Parotid gland (tissue), 1 donor: ENCODE data around the gene C16orf74.

GRCh38 chr16:85334637-85335153 is 222.4 kb upstream of the CIBAR2 start:
- PRO-cap: no peak

GRCh38 chr16:85335576-85335740 is 223.2 kb upstream of the CIBAR2 start:
- PRO-cap: no peak

GRCh38 chr16:85355248-85355752 is 243.0 kb upstream of the CIBAR2 start:
- PRO-cap: no peak

DNA sequence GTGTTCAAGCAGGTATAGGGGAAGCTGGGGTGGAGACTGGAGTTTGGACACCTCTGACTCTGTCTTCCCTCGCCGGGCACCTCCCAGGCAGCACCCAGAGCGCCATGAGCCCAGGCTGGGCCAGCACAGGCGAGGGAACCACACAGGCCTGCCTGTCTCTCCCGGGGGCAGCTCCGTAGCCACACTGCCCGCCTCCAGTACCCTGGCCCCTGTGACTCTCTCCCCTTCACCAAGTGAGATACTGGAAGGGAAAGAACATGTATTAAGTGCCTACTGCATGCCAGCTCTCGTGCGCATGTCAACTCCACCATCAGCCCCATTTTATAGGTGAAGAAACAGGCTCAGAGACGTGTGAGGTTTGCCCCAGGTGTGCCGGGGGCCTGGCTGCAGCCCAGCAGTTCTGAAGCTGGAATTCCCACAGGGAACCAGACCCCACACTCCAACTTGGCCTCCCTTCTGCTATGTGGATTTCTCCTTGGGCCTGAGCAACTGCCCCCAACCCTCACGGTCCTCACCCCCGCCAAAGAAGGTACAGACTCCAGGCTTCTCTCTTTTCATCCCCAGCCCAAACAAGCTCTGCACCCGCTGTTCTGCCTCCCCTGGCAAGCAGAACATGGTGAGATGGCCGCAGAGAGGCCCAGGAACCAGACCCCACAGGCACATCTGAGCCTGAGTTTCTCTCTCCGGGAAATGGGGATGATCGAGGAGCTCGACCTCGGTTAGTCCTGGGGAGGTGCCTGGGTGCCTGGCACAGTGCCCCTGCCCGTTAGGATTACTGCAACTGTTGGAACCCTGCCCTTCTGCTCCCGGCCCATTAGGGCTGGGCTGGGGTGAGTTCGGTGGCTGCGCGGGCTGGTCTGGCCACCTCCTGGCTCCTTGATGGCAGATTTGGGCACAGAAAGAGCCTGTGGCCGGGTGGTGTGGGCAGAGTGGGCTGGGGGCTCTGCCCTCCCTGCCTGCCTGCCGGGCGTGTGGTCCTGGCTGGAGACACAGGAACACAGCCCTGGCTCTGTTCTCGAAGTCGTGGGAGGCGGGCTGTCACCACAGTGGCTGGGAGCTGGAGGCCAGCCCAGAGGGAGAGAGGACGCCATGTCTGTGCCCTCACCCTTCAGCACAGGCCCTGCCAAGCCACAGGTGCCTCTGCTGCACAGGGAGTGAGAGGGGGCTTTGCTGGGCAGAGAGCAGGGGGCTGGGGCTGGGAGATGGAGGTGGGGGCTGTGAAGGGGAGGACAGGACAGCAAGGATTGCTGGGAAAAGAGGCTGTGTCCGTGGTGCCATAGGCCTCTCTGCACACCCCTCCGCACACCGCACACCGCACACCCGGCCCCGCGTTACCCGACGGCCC is 237.1 kb upstream of the GSE1 start:
- PRO-cap: no peak

DNA sequence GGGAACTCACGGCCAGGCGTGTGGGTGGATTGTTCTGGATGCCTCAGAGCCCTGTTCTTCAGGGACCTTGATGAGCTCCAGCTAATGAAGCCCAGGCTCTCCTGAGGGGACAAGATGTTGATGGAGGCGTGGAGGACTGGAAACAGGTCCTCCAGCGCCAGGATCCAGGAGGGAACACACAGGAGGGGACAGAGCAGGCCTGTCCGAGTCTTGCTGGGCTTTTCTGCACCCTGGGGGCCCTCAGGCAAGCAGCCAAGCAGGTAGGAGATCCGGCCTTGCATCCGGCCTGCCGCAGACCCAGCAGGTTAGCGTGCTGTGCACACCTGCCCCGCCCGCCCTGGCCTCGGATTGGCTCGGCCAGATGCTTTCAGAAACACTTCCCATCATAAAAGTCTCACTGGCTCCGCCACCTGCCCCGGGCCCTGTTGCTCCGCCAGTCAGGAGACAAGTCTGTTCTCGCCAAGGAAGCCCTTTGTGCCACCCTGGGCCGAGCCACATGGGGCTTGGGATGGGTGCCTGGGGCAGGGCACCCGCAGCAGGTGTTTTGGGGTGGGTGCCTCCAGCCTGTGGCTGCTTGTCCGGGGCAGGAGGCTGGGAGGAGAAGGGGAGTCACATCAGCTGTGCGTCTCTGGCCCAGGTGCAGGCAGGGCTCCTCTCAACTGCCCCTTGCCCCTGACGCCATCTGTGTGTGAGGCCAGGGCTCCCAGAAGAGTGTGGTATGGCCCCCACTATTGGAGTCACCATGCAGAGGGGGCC is 228.3 kb upstream of the GSE1 start:
- PRO-cap: no peak

DNA sequence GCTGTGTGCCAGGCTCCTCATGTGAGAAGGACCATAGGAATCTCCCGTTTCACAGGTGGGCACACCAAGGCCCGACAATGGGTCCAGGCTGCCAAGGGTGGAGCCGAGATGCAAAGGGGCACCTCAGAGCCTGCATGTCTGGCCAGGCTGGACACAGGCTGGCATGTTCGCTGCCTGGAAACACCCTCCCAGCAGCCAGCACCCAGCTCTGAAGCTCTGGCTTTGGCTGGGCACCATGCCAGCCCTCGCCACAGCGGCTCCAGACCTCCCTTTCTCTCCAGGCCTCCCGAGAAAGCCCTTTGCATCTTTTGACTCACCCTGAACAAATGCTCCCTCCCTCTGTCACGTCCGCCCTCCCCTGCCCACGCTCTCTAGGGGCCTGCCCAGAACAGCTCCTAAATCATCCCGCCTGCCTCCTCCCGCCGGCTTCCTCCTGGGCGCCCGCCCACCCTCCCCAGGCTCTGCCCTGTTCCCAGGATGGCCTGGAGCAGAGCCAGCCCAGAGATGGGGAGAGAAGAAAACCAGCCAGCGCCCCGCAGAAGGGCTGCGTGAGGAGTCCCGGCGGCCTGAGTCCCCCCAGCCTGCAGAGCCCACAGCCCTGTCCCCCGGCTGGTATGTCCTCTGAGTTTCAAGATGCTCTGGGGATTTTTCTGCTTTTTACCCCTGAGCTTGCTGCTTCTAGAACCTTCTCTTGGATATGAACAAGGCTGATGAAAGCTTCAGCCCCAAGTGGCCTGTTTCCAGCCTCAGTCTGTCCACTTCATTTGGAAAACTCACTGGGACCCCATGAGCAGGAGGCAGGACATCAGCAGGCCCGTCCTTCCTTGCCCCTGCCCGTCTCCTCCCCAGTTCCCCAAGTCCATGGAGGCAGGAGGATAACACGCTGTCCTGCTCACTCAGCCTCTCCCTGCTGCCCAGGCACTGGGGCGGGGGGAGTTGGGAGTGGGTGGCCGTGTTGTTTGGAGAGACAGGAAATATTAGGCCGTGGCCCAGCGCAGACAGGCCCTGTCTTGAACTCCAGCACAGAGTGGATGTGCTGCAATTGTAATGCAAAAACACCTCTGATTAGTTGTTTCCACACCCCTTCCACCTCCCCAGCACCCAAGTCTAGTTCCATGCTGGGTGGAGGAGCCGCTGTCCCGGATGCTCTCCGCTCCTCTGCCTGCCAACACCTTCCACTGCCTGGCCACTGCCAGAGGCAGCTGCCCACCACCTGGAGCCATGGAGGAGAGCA is 217.3 kb upstream of the GSE1 start:
- PRO-cap: no peak

GRCh38 chr16:85517915-85518342 is 95.2 kb upstream of the GSE1 start:
- PRO-cap: no peak

- PRO-cap: no peak
Observed at GRCh38 chr16:85537731-85538355, 75.3 kb upstream of the GSE1 start.

DNA sequence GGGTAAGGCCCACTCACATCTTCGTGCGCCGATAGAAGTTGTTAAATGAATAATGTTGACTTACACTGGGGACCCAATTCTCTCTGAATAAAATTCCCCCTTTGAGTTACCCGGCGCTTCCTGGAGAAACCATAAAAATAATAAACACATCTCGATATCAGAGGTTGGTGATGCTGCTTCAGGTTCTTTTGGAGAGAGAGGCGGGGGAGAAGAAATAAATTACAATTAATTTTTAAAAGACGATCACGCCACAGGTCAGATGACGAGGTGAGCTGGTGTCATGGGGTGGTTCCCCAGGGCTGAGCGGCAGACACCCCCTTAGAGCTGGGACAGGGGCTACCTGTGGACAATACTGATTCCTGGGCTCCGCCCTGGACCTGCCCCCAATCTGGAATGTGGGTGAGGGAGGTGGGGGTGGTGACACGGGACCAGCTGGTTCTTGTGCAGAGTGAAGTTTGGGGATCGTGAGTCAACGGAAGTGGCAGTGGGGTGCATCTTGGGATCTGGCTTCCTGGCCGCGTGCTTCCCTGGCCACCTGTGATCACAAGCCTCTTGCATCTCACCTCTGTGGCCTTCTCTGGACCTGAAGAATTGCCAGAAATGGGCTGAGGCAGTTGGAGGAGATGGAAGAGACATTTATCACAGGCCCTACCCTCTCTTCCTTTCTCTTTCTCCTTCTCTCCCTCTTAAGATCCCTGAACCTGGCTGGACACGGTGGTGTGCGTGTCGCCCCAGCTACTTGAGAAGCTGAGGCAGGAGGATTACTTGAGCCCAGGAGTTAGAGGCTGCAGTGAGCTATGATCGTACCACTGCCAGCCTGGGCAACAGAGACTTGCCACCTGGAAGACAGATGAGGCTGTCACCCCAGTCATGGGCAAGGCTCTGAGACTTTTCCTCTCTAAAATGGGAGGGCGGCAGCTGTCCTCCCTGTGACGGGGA is 13.8 kb upstream of the GSE1 start:
- PRO-cap: no peak

GRCh38 chr16:85626202-85626858 is 13.2 kb downstream of the GSE1 start:
- PRO-cap: no peak

GRCh38 chr16:85626859-85627877 is 14.0 kb downstream of the GSE1 start:
- PRO-cap: no peak

GRCh38 chr16:85647918-85649260 is 35.3 kb downstream of the GSE1 start:
- PRO-cap: no peak

GRCh38 chr16:85720175-85720688 is 30.7 kb downstream of the C16orf74 start:
- PRO-cap: no peak

DNA sequence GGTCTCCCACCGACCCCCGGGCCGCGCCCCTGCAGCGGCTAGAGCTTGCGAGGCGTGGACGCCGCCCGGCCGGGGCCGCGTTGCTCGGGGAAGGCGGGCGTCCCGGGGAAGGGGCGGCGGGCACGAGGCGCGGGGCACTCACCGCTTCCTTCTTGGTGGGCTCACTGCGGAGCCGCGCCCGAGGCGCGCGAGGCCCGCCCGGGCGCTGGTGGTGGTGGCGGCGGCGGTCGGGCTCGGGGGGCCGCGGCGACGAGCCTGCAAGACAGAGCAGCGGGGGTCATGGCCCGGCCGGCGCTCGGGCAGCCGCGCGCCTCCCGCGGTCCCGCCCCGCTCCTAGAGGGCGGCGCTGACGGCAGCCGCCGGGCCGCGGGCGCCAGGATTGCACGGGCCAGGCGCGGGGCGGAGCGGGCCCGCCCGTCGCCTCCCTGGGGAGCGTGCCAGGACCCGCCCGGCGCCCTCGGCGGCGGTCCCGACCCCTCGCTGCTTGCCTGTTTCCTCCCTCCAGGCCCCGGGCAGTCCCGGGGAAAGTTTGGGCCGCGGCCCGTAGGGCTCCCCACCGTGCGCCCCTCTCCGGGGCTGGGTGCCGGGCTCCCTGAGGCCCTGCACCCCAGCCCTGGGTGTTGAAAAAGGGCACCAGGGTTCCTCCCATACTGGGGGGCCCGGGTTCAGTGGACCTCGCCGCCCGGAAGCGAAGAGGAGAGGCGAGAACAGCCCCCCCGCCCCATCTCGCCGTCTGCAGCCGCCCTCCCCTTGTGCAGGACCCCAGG is at the start of gene C16orf74:
Gene C16orf74 (minus strand): TSS at position 313 of the 767 bp plus-strand sequence.
- PRO-cap: no peak

GRCh38 chr16:85870004-85870641 is 28.8 kb upstream of the IRF8 start:
- PRO-cap: no peak

GRCh38 chr16:85910473-85911005 is 11.6 kb downstream of the IRF8 start:
- PRO-cap: no peak

DNA sequence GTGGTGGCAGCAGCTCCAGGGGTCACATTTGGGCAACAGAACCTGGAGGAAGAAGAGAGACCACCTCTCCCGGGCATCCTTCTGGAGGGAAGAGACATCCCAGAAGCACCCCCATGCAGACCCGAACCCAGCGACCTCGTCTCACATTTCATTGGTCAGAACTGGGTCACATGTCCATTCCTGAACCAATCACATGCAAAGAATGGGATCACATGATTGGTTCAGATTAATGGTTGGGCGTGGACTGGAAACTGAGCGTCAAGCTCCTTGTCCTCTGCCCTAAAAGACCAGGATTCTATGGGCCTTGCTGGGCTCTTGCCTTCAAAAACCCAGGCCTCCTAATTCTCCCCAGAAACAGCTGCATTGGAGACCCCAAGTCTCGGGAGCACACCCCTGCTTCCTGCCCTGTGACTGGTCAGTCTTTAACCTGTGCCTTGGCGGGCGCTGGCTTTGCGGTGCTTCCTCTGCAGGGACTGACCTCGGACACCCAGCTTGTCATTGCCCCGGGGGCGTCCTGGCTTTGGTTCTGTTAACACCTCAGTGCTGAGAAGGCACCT is 63.3 kb downstream of the IRF8 start:
- PRO-cap: no peak

DNA sequence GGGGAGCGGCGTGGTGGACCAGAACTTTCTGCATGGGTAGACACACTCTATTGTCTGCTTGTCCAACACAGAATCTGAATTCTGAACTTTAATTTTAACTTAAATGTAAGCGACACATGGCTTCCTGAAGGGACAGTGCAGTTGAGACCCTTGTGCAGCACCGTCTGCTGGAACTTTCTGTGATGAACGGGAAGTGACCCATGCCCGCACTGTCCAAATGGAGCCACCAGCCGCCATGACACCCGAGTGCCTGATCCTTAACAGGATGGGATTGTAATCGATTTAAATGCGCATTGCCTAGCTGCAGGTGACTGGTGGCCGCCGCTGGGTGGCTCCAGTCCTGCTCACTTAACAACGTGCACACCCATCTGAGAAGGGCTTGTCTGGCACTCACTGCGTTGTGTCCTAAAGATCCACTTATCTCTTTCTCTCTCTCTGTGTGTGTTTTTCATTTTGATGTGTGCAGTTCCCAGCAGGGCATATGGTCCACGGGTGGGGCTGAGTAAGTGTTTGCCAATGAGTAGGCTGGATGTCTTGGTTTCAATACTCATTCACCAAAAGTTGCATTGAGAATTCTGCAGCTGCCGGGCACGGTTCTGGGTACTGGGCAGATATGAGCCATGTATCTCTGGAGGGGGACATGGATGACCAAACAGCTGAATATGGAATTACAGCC is 80.6 kb downstream of the IRF8 start:
- PRO-cap: no peak

DNA sequence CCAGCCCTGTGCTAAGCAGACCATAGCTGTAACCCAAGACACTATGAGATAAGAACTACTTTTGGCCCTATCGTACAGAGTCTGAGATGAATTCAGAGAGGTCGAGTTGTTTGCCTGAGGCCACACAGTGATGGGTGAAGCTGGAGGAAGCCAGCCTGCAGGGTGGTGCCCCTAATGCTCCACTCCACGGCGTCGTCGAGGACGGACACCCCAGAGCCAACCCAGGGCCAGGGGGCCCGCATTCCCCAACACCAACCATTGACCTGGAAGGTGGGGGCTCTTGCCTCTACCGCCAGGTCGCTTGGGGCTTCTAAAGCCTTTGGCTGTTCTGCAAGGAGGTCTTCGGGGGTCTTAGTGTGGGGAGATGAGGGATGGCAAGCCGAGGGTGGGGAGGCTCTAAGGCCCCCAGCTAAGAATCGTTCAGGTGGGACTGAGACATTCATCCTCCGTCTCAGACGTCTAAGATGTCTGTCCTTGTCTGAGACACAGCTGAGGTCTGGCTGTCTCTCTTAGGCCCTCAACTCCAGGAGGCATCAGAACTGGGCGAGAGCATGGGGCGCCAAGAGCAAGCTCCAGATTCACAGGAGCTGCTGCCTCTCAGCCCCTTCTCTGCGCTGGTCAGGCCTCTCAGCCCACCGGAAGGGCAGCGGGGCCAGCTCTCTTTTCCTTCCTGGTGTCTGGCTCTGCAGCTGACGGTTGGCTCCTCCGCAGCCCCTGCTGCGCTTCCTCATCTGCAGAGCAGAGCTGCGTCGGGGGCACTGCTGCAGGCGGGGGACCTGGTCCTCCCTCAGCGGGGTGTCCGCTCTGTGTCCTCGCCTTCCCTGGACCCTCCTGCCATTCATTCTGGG is 84.3 kb downstream of the IRF8 start:
- PRO-cap: no peak

DNA sequence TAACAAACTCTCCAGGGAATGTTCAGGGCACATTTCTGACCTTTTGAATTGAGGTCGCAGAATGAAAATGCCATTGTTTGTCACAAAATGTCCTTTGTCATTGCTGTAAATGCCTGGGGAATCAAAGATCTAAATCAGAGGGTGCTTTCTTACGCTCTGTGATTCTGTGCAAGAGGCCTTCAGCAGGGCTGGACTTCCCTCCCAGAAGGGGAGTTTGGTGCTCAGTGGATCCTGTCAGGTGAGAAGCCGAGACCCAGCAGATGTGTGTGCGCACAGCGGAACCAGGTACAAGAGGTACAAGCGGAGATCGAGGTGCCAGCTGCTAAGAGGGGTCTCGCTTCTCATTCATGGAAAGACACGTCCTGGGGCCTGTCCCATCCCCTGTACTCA is 95.8 kb downstream of the IRF8 start:
- PRO-cap: no peak